ENCODE measurements around a stretch of chr21.

DNA sequence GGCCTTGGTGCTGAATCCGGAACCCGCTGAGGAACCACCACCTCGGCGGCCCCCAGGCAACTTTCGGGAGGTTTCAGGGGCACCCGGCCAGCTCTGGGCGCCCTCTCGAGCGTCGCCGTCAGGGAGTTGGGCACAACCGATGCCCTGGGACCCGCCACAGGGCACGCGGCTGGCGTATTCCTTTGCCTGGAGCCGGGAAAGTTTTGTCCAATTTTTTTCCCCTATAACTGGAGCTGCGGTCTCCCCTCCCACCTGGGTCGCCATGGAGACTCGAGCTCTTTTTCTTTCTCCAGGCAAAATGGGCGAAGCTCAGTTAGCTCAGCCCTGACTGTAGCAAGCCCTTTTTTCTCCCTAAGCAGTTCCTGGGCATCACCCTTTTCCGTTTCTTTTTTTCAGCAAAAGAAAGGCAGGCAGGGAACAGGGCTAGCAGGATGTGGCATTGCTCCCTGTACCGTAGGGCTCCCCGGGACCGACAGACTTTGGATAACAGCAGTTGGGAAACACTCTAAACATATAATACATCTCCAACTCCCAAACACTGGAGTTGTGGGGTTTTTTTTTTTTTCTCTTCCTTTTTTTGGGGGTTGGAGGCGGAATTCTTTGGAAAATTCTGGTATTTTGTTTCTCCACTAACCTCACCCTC is 1.8 kb downstream of the KCNJ6 start:
- PRO-cap = no peak
CAGE:
- cytosol, long polyA minus RNA = no peak
- cytosol, long polyA plus RNA = no peak
- long polyA plus RNA = no peak
- nucleus, long polyA minus RNA = no peak
- nucleus, long polyA plus RNA = no peak

GRCh38 chr21:38121941-38122536 is 134.8 kb upstream of the KCNJ15 start:
- PRO-cap = no peak
CAGE:
- cytosol, long polyA minus RNA = no peak
- cytosol, long polyA plus RNA = no peak
- long polyA plus RNA = no peak
- nucleus, long polyA minus RNA = no peak
- nucleus, long polyA plus RNA = no peak

- PRO-cap = no peak
CAGE:
- cytosol, long polyA minus RNA = no peak
- cytosol, long polyA plus RNA = no peak
- long polyA plus RNA = no peak
- nucleus, long polyA minus RNA = no peak
- nucleus, long polyA plus RNA = no peak
These were observed 9.9 kb downstream of the KCNJ15 start for GRCh38 chr21:38266724-38267080.

GRCh38 chr21:38282986-38283537 is 26.3 kb downstream of the KCNJ15 start:
- PRO-cap = no peak
CAGE:
- cytosol, long polyA minus RNA = no peak
- cytosol, long polyA plus RNA = no peak
- long polyA plus RNA = no peak
- nucleus, long polyA minus RNA = no peak
- nucleus, long polyA plus RNA = no peak

GRCh38 chr21:38350100-38350423 is 93.3 kb downstream of the KCNJ15 start:
- PRO-cap = no peak
CAGE:
- cytosol, long polyA minus RNA = no peak
- cytosol, long polyA plus RNA = no peak
- long polyA plus RNA = no peak
- nucleus, long polyA minus RNA = no peak
- nucleus, long polyA plus RNA = no peak

- PRO-cap = bidirectional peak, plus-strand start at chr21:38460716, minus-strand start at chr21:38460571
CAGE:
- cytosol, long polyA minus RNA = no peak
- cytosol, long polyA plus RNA = no peak
- long polyA plus RNA = no peak
- nucleus, long polyA minus RNA = no peak
- nucleus, long polyA plus RNA = no peak
These were observed 37.8 kb downstream of the ERG start for GRCh38 chr21:38460368-38460990.

DNA sequence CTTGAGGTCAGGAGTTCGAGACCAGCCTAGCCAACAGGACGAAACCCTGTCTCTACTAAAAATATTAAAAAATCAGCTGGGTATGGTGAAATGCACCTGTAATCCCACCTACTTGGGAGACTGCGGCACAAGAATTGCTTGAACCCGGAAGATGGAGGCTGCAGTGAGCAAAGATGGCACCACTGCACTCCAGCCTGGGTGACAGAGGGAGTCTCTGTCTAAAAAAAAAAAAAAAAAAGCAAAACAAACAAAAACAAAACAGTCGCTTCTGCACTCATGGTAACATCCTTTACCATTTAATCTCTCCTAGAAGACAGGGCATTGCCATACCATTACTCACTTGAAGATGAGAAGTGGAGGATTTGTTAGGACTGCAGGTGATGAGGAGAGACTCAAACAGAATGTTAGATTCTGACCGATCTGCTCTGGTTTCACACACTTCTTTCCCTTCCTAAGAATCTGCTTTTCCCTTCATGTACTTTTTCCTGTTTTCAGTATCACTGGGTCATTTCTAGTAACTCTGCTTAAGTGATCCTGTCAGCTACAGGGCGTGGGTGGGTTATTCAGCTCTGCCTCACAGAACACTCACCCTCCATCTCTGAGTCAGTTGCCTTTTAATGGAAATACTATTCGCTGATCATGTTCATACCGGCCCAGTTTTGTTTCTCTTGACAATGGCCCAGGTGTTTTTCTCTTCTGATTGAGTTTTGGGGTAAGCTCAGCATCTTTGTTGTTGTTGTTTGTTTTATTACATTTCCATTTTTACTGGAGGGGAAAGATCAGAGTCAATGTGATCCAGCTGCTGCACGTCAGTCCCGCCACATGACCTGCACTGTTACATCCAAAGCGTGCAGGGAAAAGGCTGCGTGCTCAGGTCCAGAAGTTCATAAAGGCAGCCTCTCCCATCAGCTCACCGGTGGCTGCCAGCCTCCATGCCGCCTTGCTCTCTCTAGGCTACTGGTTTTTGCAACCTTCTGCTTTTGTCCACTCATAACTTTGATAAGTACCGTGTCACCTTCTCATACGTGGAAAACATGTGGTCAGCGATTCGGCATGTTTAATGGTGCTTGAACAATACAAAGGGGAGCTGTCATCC is 148.1 kb upstream of the ERG start:
- PRO-cap = no peak
CAGE:
- cytosol, long polyA minus RNA = no peak
- cytosol, long polyA plus RNA = no peak
- long polyA plus RNA = no peak
- nucleus, long polyA minus RNA = no peak
- nucleus, long polyA plus RNA = no peak

- PRO-cap = no peak
CAGE:
- cytosol, long polyA minus RNA = no peak
- cytosol, long polyA plus RNA = no peak
- long polyA plus RNA = no peak
- nucleus, long polyA minus RNA = no peak
- nucleus, long polyA plus RNA = no peak
These were observed 144.1 kb upstream of the ETS2 start for GRCh38 chr21:38661595-38662139.

GRCh38 chr21:38740258-38740479 is 65.6 kb upstream of the ETS2 start:
- PRO-cap = no peak
CAGE:
- cytosol, long polyA minus RNA = no peak
- cytosol, long polyA plus RNA = no peak
- long polyA plus RNA = no peak
- nucleus, long polyA minus RNA = no peak
- nucleus, long polyA plus RNA = no peak

DNA sequence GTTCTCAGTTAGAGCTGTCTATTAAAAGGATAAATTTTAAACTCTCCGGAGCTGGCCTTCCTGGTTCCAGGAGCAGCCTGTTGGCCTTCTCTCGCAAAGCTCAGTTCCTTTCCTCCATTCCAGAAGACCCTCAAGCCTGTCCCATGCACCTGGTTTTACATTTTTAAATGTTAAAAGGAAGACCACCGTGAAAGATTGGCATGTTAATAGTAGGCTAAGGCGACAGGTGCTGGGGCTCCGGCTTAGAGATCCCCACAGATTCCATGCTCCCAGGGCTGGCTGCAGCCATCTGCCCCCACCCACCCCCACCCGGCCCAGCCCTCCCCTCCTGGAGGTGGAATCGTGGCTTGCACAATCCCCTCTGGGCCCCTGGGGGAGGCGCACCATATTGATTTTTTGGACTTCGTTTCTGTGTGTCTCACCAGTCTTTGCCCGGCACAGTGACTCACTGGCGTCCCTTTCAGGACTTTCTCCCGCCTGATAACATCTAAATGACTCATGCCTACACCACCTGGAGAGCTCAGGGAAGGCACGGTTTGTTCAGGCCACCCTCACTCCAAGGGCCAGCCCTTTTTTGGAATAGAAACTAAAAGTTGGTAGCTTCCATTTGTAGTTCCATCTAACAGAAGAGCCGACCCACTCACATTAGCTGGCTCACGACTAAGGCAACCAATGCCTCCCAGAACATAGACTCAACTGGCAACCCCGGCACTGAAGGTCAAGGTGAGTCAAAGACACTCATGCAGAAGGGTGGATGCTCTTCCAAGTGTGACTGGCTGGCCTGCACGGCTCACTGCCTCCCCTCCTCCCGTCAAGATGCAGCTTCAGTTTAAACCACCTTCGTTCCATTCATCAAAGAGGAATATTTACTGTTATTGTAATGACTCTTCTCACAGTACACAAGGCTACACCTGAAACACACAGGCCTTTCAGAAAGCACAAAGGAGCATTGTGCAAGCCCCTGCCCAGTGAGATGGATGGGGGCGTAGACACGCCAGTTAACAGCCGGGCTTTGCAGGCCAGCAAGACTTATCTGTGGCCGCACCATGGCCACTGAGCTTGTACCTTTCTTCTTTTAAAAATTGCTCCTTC is 18.2 kb upstream of the ETS2 start:
- PRO-cap = no peak
CAGE:
- cytosol, long polyA minus RNA = no peak
- cytosol, long polyA plus RNA = no peak
- long polyA plus RNA = no peak
- nucleus, long polyA minus RNA = no peak
- nucleus, long polyA plus RNA = no peak

DNA sequence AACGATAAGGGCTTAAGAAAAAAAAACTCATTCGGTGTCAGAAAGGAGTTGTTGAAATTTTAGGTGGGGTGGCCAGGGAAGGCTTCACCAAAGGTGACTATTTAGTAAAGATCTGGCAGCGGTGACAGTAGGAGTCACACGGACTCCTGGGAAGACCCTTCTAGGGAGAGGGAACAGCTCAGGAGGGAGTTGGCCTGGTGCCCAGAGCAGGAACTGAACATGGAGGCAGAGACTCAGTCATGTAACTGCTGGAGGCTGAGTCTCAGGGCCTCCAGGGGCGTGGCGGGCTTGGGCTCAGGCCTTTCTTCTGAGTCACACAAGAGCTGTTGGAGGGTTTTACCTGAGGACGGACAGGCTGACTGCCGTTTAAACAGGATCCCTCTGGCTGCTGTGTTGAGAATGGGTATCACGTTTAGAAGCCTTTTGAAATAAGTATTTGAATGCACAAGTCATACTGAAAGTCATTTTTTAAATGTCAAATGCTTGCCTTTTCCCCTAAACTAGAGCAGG is 7.3 kb upstream of the ETS2 start:
- PRO-cap = no peak
CAGE:
- cytosol, long polyA minus RNA = no peak
- cytosol, long polyA plus RNA = no peak
- long polyA plus RNA = no peak
- nucleus, long polyA minus RNA = no peak
- nucleus, long polyA plus RNA = no peak

DNA sequence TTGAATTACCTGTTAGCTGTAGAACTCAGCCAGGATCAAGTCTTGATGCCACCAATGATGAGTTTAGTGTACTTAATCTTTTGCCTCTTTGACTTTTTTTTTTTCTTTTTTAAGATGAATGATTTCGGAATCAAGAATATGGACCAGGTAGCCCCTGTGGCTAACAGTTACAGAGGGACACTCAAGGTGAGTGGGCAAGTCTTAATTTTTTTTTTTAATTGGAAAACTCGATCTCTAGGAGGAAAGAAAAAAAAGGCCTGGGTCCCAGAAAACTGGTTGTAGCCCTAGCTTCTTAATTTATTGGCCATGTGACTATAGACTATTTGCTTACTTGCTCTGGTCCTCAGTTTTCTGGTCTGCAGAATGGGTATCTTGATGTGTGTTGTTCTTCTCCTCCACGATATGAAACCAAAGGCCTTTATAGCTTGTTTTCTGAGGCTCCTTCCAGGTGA is 4.2 kb downstream of the ETS2 start:
- PRO-cap = no peak
CAGE:
- cytosol, long polyA minus RNA = start-site peak on the plus strand centred at position 189 of the sequence, 9 bp wide, 22 reads
- cytosol, long polyA plus RNA = no peak
- long polyA plus RNA = no peak
- nucleus, long polyA minus RNA = no peak
- nucleus, long polyA plus RNA = start-site peak on the plus strand centred at position 188 of the sequence, 11 bp wide, 68 and 35 reads in 2 replicates

- PRO-cap = no peak
CAGE:
- cytosol, long polyA minus RNA = no peak
- cytosol, long polyA plus RNA = no peak
- long polyA plus RNA = no peak
- nucleus, long polyA minus RNA = no peak
- nucleus, long polyA plus RNA = no peak
These were observed 17.0 kb downstream of the ETS2 start for GRCh38 chr21:38822495-38823350.

- PRO-cap = no peak
CAGE:
- cytosol, long polyA minus RNA = no peak
- cytosol, long polyA plus RNA = no peak
- long polyA plus RNA = no peak
- nucleus, long polyA minus RNA = no peak
- nucleus, long polyA plus RNA = no peak
These were observed 19.5 kb downstream of the ETS2 start for GRCh38 chr21:38825192-38825667.

DNA sequence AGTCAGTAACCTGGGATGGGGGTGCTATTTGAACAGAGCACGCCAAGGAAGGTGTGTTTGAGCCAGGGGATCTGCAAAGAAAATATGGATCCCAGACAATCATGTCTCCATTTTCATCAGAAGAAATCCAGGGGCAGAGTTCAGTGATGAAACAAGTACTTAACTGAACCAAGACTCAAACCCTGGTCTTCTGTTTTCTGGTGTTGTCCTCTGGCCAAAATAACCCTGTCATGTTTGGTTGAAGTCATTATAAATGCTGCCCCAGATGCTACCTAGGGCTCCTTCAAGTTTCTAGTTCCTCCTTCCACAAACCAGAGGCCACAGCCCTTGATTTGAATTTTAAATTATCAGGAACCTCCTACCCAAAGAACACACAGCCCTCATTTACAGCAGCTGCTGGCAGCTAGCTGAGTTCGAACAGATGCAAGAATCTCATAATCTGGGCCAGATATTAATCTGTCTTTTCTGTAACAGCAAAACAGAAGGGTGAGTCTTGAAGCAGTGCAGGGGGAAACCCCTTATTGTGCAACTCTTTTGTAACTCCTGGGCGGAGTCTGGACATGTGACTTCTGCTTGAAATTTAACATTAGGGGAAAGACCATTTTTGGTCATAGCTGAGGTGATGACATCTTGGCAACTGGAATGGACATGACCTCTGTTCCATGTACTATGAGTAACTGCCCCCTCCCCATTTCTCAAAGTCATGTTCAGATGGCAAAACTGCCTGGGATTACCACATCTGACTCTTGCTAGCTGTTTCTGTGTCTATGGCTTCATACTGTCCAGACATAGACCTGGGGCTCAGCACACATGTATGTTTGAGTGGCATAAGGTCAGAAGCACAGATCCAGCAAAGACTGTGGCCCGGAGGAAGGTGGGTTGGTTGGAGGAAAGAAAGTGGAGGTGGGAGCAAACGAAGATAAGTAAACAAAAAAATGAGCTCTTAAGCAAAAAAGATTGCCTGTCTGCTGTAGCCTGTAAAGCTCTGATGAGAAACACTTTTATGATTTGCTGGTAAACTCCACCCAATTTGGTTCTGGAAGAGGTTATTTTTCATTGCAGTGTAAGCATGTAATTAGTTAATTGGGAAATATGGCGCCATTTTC is 25.8 kb downstream of the ETS2 start:
- PRO-cap = no peak
CAGE:
- cytosol, long polyA minus RNA = no peak
- cytosol, long polyA plus RNA = no peak
- long polyA plus RNA = no peak
- nucleus, long polyA minus RNA = no peak
- nucleus, long polyA plus RNA = no peak

GRCh38 chr21:38861794-38862843 is 56.4 kb downstream of the ETS2 start:
- PRO-cap = no peak
CAGE:
- cytosol, long polyA minus RNA = no peak
- cytosol, long polyA plus RNA = no peak
- long polyA plus RNA = no peak
- nucleus, long polyA minus RNA = no peak
- nucleus, long polyA plus RNA = no peak

- PRO-cap = no peak
CAGE:
- cytosol, long polyA minus RNA = no peak
- cytosol, long polyA plus RNA = no peak
- long polyA plus RNA = no peak
- nucleus, long polyA minus RNA = no peak
- nucleus, long polyA plus RNA = no peak
These were observed 98.9 kb downstream of the ETS2 start for GRCh38 chr21:38904629-38904985.

DNA sequence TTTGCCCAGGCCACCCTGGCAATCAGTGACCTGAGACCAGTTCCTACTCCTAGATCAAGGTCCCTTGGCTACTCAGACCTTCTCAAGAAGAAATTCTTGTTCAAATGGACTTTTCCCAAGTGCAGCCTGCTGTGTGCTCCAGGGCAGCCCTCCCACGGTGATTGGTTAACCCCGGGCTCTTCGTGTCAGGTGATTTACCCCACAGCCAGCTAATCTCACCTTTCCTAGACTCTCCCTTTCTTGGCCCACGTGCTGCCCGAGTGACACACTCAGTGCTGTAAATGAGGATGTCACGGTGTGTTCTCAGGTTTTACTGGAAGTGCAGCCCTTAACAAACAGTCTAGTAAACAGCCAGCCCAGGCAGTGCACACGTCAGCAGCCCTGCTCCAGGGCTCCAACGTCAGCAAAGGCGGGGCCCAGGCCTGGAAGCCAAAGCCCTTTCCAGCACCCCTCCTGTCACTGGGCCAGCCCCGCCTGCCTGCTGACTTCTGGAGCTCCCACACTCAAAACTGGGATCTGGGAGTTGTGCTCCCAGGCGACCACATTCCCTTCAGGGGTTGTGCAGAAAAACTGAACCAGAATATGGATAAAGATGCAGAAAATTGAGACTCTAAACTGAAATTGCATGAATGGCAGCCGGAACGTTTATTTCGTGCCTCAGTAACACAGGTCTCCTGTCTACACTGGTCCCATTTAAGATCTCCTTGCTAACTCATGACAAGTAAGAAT is 101.4 kb downstream of the ETS2 start:
- PRO-cap = no peak
CAGE:
- cytosol, long polyA minus RNA = no peak
- cytosol, long polyA plus RNA = no peak
- long polyA plus RNA = no peak
- nucleus, long polyA minus RNA = no peak
- nucleus, long polyA plus RNA = no peak

DNA sequence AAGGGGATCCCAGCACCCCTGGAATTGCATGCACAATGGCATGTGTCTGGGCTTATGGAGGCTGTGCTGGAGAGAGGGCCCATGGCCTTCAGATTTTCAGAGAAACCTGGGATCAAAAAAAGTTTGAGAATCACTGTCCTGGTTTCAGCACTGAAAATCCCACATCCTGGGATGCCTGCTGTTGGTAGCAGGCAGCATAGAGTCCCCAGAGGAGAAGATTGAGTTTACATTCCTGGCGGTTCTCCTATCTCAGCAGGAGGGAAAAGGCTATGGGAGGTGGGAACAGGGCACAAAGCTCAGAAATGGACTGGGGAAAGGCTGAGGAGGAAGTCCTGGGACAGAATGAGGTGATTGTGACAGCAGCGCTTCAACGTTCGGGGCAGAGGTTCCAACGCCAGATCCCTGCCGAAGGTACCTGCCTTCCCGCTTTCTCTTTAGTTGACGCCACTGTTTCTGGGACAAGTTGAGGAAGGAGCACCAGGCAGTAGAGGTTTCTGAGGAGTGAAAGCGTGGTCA is 103.4 kb downstream of the ETS2 start:
- PRO-cap = no peak
CAGE:
- cytosol, long polyA minus RNA = no peak
- cytosol, long polyA plus RNA = no peak
- long polyA plus RNA = no peak
- nucleus, long polyA minus RNA = no peak
- nucleus, long polyA plus RNA = no peak

GRCh38 chr21:38911354-38912020 is 105.8 kb downstream of the ETS2 start:
- PRO-cap = no peak
CAGE:
- cytosol, long polyA minus RNA = no peak
- cytosol, long polyA plus RNA = no peak
- long polyA plus RNA = no peak
- nucleus, long polyA minus RNA = no peak
- nucleus, long polyA plus RNA = no peak

Data from endothelial cell of umbilical vein (primary cell).